A172 (cell line): ENCODE measurements around a stretch of chr11.

DNA sequence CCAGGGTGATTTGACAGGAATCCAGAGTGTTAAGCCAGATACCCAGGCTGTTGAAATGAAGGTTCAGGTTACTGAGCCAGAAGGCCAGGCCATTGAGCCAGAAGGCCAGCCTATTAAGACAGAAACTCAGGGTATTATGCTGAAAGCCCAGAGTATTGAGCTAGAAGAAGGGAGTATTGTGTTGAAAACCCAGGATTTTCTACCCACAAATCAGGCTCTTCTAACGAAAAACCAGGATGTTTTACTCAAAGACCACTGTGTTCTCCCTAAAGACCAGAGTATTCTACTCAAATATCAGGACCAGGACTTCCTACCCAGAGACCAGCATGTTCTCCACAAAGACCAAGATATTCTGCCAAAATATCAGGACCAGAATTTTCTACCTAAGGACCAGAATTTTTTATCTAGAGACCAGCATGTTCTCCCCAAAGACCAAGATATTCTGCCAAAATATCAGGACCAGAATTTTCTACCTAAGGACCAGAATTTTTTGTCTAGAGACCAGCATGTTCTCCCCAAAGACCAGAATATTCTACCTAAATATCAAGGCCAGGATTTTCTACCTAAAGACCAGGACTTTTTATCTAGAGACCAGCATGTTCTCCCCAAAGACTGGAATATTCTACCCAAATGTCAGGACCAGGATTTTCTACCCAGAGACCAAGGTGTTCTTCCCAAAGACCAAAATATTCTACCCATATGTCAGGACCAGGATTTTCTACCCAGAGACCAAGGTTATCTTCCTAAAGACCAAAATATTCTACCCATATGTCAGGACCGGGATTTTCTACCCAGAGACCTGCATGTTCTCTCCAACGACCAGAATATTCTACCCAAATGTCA lies 33.5 kb downstream of the CCDC15 start:
- RAMPAGE, long total RNA = no peak

DNA sequence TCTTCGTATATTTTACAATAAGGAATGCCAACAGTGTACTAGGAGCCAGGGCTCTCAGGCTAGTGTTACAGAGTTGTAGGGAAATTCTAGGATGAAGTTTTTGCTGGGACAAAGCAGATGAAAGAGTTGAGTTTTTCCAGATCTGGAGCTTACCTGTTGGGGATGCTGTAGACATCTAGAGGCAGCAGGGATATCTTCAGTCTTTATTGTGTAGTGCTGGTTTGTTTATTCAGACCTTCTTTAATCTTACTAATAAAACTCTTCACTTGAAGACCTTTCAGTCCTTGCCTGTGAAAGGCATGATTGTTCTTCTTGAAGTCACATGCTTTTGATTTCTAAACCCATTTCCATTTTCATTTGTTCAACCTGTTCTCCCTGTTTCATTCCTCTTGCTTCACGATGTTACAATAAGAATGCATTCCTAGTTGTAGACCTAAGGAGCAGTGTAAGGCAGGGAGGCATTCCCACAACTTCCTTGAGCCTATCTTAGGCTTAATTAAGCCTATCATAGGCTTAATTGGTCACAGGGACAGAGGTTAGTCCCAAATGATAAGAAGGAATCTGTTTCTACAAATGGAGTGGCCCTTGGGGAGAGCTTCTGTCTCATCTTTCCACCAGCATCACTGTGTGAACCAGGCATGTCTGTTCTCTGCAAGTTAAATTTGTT lies 7.8 kb upstream of the SLC37A2 start:
- RAMPAGE, long total RNA = no peak

- RAMPAGE, long total RNA = no peak
These were observed 12.7 kb downstream of the SLC37A2 start for GRCh38 chr11:125075763-125076244.

- RAMPAGE, long total RNA = no peak
These were observed 21.1 kb downstream of the TMEM218 start for GRCh38 chr11:125090254-125090702.

DNA sequence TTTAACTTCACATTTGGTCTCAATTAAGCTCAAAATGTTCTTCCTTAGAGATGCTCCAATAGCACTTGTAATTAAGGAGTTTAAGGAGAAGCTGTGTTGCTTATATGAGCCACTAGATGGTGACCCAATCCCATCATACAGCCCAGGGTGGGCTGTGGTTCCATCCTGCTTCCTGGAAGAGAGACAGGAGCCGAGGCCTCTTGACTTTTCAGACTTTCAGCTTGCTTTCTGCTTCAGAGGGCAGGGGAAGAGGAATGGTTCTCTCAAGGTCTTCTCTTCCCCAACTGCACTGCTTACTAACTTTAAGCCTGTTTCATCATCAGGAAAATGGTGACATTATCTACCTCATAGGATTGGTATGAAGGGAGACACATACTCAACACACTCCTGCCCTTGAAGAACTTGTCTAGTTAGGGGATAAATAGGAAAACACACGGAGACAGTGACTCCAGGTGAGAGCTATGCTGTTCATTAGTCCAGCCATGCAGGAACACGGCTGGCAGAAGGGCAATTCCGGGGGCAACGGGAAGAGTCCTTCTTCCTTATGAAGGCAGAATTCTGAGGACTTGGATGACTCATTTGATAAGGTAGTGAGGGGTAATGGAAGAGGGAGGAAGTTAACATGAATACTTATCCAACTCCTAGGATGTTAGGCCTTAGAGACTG lies 20.0 kb downstream of the TMEM218 start:
- RAMPAGE, long total RNA = no peak

DNA sequence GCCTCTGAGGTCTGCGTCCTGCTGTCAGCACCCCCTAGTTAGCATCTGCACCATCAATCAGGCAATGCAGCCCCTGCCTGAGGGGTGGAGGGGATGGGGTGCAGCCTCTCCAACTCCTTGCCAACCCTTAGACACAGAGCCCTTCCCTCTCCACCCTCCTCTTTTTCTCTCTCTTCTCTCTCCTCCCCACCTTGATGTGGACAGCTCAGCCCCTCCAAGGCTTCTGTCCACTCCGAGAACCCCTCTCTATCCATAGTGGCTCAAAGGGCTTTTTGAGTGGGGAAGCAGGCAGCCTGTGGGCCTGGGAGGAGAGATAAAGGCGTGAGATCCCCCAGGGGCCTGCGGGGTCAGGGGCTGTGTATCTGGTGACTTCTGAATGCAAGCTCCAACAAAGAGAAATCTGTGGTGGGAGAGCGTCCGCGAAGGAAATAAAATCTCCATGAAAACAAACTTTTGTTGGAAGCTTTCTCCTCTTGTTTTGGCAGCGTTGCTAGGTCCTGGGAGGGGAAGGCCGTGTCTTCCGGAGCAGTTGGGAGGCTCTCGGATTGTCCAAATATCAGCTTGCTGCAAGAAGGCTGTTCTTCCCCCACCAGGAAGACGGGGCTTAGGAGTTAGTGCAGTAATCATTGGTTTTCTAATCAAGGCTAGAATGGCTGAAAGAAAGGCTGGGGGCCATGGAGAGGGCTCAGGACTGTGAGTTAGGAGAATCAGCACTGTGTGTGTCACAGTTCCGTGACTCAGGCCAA lies 50.2 kb downstream of the PKNOX2 start:
- RAMPAGE, long total RNA = no peak

GRCh38 chr11:125350885-125351671 lies 145.0 kb downstream of the FEZ1 start:
- RAMPAGE, long total RNA = no peak

GRCh38 chr11:125570066-125570698 lies 905 bp downstream of the EI24 start:
- RAMPAGE, long total RNA = no peak

GRCh38 chr11:125703955-125704527 lies 23.4 kb upstream of the ACRV1 start:
- RAMPAGE, long total RNA = no peak

DNA sequence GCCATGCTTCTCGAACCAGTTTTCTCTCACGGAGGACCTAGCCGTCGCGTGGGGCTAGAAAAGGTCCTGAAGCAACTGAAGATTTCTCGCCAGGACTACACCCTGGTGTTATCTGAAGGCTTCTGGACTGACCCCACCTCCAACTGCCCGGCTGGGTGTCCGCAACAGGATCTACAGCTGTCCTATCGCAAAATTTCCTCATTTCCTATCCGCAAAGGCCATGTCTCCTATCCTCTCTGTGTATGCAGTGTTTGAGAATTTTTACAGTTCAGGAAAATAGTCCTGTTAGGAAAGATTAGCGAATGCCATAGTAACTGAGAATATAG lies 13.2 kb upstream of the HYLS1 start:
- RAMPAGE, long total RNA = no peak

DNA sequence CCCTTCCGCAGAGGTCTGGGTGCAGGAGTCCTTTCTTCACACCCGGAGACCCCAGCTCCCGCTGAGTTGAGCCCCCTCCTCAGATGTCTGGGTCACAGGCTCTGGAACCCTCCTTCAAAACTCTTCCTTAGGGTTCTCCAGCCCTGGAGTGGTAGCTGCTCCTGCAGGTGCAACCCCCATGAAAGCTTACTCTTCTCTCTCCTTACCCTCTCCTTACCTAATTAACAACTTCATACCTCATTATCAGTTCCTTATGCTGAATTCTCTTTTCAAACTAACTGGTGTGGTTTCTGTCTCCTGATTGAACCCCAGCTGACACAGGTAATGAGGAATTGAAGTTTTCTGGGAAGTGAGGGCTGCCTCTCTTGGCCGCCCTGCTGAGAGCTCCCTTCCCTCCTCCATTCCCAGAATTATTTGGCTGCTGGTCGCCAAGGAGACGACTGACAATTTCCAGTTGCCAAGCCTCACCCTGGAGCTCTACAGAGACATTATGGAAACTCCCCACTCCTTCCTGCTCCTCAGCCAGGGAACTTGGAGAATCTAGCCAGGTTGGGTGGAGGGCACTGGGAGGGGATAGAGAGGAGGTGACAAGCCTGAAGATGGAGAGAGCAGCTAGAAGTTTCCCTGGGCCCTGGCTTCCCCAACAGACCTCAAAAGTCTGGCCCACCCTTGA lies 7.0 kb upstream of the VSIG10L2 start:
- RAMPAGE, long total RNA = no peak

- RAMPAGE, long total RNA = no peak
These were observed 13.5 kb downstream of the CDON start for GRCh38 chr11:126049201-126049623.

- RAMPAGE, long total RNA = no peak
These were observed 64.6 kb downstream of the RPUSD4 start for GRCh38 chr11:126146443-126147592.

- RAMPAGE, long total RNA = no peak
These were observed 5.3 kb downstream of the SRPRA start for GRCh38 chr11:126263248-126264020.

DNA sequence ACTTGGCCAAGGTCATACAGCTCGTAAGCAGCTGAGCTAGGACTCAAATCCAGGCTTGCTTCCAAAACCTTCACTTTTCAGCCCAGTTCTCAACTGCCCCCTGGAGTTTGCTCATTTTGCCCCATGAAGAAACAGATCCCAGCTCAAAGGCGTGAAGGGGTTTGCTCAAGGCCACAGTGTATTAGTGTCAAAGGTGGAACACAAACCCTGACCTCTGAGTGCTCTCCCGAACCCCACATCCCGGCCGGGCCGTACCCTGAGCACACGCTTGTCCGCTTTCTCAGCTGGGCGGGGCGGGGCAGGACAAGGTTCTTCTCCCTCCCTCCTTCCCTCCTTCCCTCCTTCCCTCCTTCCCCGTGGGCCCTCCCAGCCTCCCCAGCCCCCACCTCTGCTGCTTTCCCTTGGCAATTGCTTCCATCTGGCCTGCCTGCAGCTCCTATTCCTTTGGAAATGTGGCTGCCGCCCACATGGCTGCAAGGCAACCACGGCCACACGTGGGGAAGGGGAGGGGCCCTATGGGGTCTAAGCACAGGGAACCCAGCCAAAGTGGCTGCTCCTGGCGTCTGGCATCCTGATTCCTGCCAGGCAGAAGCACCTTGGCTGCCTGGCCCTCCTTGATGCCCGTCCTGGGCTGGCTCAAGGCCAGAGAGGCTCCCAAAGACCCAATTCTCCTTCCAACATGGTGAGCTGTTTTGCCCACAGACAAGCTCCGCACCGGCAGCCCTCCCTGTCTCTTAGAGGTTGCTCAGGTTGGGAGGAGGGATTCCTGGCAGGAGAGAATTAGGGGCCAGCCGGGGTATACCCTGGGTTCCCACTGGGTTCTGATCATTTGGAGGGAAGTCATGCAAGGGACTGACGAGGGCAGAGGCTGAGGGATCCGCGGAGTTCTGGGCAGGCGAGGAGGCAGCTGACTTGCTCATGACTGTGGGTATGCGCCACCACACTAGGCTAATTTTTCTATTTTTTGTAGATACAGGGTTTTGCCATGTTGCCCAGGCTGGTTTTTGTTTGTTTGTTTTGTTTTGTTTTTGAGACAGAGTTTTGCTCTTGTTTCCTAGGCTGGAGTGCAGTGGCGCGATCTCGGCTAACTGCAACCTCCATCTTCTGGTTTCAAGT lies 4.3 kb downstream of the ST3GAL4 start:
- RAMPAGE, long total RNA = no peak

- RAMPAGE, long total RNA = no peak
These were observed 18.2 kb downstream of the ST3GAL4 start for GRCh38 chr11:126373789-126373988.

DNA sequence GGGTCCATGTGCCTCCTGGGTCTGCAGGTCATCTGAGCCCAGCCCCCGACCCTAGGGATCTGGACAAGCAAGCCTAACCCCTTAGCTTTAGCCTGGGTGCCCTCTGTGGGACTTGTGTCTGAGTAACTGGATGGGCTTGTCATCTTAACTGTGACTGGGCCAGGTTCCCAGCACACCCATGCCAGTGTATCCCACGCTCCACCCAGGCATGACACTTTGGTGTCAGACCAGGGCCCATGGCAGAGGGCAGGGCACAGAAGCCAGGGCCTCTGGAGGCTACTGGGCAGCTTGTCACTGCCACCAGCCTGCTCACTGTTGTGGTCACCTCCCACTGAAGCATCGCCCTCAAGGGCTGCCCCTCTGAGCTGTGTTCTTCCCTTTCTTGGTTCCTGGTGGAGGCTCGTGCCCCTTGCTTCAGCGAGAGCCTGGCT lies 80.7 kb downstream of the ST3GAL4 start:
- RAMPAGE, long total RNA = no peak

GRCh38 chr11:127003060-127003558 lies 2.5 kb upstream of the KIRREL3 start:
- RAMPAGE, long total RNA = no peak

DNA sequence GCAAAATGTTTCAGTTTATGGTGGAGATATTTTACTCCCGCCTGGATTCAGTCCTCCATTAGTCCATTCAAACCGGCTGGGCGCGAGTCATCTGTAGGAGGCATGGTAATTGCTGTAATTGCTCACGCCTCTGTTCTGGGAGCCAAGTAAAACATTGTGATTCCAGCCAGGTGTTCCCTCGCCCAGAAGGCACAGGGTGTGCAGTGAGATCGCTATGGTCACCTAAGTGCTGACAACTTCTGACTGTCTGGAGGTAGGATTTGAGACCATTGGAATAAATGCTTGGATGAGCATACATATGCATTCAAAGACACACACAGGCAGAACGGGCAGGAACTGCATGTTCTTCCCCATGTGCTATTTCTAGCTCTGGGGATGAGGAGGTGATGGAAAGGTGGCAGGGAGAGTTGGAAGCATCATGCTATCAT lies 627.7 kb upstream of the KIRREL3 start:
- RAMPAGE, long total RNA = no peak

GRCh38 chr11:127781980-127783007 lies 781.7 kb upstream of the KIRREL3 start:
- RAMPAGE, long total RNA = no peak